Epidermal melanocyte (primary cell): ENCODE measurements around a stretch of chr3.

GRCh38 chr3:566026-566225 is 369.4 kb downstream of the CHL1 start:
- RRBS = no CpG with 5 or more reads among the region's 1 CpG

GRCh38 chr3:2134835-2135315 is 36.2 kb downstream of the CNTN4 start:
- RRBS = no CpG with 5 or more reads among the region's 1 CpG

GRCh38 chr3:3762046-3762619 is 37.1 kb upstream of the LRRN1 start:
- RRBS = no CpG with 5 or more reads among the region's 6 CpGs

GRCh38 chr3:4306447-4306881 is 3.3 kb downstream of the SETMAR start:
- RRBS = no CpG with 5 or more reads among the region's 1 CpG

DNA sequence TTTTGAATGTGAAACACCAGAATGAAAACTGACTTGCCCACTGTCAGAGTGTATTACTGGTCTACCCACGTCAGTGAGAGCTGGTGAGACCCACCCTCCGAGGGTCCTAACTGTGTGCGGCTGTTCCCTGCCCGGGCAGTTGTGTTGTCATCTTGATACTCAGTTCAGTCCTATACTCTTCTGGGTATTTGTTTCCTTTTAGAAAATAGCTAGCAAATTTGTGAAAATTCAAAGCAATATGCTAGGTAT is 91.7 kb downstream of the ITPR1 start:
- RRBS = no CpG with 5 or more reads among the region's 4 CpGs

GRCh38 chr3:4718596-4719639 is 225.8 kb downstream of the ITPR1 start:
- RRBS = 55% methylated on average over 3 of the region's 18 CpGs

- RRBS = no CpG with 5 or more reads among the region's 13 CpGs
Measured at GRCh38 chr3:4723938-4724855, 231.0 kb downstream of the ITPR1 start.

GRCh38 chr3:4740747-4741201 is 238.5 kb upstream of the BHLHE40 start:
- RRBS = no CpG with 5 or more reads among the region's 12 CpGs

- RRBS = no CpG with 5 or more reads among the region's 4 CpGs
Measured at GRCh38 chr3:4751707-4752102, 227.5 kb upstream of the BHLHE40 start.

- RRBS = no CpG with 5 or more reads among the region's 5 CpGs
Measured at GRCh38 chr3:4766906-4767363, 212.3 kb upstream of the BHLHE40 start.

DNA sequence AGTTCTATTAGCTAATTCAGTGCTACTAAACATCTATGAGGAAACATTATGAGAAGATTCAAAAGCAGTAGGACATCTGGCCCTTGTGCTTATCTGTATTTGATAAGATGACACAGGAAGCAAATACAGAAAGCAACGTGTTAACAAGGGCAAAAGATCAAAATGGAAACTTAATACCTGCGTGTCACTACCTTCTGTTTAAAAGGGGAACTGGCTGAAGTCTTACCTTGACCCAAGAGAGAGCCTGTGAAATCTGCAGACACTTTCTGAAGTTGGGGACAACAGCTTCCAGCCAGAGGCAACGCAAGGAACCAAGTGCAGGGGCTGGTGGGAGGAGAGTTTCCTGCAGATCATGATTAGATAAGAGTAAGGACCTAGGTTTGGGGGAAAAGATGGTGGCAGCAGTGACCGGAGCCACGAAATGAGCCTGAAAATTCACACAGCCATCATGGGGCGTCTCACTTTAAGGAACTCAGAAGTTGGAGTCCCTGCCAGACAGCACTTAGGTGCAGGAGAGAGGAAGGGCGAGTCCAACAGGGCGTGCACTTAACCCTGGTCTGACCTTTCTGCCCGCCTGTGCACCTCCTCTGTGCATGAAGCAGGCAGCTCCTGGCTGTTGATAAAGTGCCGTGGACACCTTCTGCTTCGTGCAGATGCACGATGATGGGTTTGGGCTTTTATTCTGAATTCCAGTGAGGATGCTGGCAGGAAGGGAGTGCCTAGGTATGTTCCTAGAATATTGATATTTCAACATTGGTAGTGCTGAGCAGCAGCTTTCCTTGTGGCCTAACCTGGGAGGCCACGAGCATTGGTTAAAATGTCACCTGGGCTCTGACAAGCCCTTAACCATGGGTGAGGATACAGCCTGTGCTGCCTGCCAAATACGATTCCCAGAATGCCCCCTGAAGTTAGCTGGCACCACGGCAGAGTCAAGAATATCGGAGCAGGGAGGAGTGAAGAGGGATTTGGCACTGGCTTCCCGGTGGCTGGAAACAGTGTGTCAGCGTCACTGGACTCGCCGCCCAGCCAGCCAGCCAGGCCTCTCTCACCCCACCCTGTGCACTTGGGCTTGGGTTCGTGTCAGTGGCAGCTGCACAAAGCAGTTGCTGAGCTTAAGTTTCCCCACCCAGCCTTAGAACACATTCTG is 153.3 kb upstream of the BHLHE40 start:
- RRBS = no CpG with 5 or more reads among the region's 21 CpGs

DNA sequence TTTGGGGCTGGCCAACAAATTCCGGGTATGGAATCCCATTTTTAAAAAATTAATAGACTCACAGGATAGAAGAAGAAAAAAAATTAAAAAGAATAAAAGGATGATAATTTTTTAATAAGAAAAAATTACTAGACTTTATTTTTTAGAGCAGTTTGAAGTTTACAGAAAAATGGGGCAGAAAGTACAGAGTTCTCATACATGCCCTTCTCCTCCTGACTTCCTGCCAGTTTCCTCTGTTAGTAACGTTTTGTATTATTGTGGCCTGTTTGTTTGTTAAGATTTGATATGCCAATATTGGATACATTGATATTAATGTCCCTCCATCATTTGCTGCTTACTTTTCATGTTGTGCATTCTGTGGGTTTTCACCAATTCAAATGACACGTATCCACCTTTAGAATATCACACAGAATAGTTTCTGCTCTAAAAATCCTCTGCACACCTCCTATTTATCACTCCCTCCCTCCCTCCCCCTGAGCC is 149.8 kb upstream of the BHLHE40 start:
- RRBS = no CpG with 5 or more reads among the region's 3 CpGs

DNA sequence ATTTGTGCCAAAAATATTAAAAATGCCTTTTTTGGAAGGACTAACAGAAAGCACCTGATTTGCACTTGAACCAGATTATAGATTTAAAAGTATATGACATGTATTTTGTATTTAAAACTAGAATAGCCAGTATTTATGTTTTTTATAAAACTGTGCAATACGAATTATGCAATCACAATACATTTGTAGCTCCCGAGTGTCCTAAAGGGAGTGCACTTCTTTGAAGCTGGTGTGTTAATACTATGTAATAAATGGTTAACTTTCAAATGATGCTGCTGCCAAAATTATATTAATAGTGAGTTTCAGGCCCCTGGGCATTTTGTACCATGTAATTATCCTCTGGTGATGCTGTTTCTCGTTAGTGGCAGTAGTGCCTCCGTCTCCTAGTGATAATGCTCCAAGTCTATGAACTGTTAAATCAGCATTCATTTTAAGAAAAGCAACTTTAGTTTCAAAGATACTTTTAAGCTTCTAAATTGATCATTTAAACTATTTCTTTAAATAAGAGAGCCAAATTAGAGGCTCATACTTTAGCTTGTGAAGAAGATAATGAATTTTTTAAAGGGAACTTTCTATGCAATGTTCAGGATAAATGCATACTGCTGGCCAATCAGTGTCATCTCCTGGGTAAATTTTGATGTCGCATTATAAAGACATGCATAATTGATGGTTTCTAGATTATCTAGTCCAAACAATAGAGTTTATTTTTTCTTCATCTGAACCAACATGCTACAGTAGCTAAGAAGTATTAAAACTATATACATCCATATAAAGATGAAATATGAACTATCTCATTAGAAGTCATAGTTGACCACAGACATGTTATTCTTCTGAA is 132.6 kb upstream of the BHLHE40 start:
- RRBS = no CpG with 5 or more reads among the region's 5 CpGs

DNA sequence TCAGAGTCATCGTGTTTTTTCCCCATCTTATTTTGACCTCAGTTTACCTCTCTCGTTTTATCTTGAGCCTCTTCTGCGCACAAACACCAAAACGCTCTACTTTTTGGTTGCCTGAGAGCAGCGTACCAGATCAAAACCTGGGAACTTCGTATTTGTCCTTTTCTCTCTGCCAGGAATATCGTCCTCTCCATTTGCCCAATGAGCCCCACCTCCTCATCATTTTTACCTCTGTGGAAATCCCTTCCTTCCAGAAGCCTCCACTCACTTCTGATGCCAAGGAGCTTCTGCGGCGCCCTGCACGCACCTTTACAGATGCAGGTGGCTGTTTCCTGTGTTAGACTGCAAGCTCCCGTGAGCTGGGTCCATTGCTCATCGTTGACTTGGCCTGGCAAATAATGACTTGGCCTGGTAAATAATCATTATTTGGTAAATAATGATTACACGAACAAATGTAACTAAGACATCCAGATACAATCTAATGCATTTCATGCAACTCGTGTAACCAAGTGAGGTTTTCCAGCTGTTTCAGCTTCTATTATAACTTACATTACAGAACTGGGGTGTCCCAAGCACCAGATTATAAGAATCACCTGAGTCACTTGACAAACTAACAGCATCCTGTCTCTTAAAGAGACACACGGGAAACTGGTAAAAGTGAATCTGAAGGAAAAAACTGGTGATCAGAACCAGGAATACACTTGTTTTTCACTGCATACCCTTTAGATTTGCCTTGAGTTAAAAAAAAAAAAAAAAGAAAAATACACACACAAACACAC is 92.1 kb upstream of the BHLHE40 start:
- RRBS = no CpG with 5 or more reads among the region's 15 CpGs

GRCh38 chr3:4982179-4982628 is 3.0 kb downstream of the BHLHE40 start:
- RRBS = no CpG with 5 or more reads among the region's 4 CpGs

GRCh38 chr3:5052834-5053217 is 69.3 kb upstream of the ARL8B start:
- RRBS = no CpG with 5 or more reads among the region's 5 CpGs

DNA sequence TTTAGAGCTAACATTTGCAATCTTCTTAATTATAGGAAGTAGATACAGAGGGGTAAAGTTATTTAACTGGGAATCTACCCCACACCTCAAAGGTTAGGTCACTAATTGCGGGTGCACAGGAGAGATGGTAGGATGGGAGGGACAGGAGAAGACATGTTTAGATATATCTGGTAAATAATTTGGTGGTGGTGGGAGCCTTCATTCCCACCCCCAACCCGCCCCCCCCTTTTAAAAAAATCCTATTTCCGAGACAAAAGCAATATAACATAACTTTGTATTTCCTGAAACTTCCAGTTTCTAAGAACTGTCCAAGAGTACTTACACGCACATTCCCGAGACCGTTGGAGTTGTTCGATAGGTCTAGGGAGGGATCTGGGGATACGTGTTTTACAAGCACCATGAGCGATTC is 870 bp upstream of the EDEM1 start:
- RRBS = no CpG with 5 or more reads among the region's 9 CpGs

GRCh38 chr3:5217861-5218548 is 30.5 kb downstream of the EDEM1 start:
- RRBS = no CpG with 5 or more reads among the region's 7 CpGs

DNA sequence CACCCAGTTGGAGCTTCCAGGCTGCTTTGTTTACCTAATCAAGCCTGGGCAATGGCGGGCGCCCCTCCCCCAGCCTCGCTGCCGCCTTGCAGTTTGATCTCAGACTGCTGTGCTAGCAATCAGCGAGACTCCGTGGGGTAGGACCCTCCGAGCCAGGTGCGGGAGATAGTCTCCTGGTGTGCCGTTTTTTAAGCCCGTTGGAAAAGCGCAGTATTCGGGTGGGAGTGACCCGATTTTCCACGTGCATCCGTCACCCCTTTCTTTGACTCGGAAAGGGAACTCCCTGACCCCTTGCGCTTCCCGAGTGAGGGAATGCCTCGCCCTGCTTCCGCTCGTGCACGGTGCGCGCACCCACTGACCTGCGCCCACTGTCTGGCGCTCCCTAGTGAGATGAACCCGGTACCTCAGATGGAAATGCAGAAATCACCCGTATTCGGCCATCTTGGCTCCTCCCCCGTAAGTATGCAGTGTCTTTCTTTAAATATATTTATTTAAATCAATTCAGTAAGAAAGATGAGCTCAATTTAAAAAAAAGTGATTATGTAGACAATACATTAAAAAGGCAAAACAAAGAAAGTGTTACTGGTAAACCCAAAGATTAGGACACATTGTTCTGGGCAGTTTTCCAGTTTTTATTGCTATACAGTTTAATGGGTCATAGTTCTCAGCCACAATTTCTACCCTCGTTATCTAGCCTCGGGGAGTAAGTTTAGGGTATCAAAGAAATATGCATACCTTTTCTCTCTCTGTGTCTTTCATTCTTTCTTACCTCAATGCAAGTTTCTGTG is 91.1 kb upstream of the GRM7 start:
- RRBS = no CpG with 5 or more reads among the region's 32 CpGs

GRCh38 chr3:8437013-8437382 is 64.6 kb upstream of the LMCD1 start:
- RRBS = no CpG with 5 or more reads among the region's 2 CpGs